HT-29 (cell line): ENCODE data around the genes BLM and ST8SIA2.

- RAMPAGE, long total RNA, result no peak
Observed at GRCh38 chr15:90539675-90540420, 10.1 kb downstream of the CRTC3 start.

DNA sequence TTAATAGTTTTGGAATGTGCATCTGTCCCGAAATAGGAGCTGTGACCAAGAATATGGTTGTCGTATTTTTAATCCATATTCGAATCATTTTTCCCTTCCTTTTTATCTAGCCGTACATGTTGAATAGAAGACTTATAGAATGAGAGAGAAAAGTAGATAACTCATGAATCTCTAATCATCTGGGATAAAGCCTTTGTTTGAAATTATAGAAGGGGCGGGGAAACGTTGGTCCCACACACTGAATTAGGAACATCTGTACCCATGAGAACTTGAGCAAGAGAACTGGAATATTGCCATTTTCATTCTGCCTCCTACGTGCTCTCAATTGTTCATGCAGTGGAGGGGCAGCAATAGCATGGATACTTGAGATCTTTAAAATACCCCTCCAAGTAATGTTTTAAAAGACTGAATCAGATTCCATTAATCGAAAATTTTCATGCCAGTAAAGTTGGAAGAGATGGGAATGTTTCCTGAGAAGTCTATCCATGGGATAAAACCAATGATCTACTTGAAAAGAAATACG, 23.7 kb downstream of the CRTC3 start:
- RAMPAGE, long total RNA, result no peak

GRCh38 chr15:90568519-90568904, 38.8 kb downstream of the CRTC3 start:
- RAMPAGE, long total RNA, result no peak

DNA sequence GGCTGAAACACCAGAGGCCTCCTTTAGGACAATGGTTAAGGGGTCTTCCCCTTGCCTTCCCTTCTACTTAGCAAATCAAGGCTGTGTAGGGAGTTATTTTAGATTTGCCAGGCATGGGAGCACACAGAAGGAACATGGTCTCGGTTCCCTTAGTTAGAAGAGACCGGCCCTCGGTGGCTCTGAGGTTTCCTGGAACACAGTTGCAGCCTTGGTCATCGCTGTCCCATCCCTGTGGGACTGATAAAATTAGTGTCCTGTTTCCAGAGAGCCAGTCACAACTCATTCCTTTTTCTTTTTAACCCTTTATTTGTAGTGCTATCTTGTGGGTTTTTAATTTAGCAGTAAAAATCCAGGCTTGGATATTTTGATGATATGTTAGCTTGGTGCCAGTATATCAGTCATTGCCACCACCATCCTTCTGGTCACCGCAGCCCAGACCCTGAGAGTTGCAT, 81.5 kb downstream of the CRTC3 start:
- RAMPAGE, long total RNA, result no peak

DNA sequence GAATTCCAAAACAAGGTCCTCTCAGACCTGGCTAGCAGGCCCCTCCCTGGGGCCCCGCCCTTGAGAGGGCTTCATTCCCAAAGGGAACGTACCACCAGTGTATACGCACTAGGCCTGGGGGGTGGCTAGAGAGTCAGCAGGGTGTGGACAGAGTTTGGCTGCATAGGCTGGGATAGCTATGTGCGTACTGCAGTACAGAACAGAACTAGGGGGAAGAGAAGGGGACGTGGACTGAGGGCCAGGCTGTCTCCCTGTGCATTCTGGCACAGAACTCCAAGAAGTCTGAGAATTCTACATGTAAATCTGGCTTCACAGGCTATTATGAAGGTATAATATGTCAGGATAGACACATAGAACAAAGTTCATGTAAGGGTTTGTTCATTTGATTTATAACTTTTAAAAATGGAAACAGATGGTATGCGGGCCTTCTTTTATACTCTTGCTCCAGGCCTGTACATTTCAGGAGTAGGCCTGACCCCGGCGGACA, 92.4 kb upstream of the BLM start:
- RAMPAGE, long total RNA, result no peak

- RAMPAGE, long total RNA, result no peak
Observed at GRCh38 chr15:90665501-90666295, 51.4 kb upstream of the BLM start.

DNA sequence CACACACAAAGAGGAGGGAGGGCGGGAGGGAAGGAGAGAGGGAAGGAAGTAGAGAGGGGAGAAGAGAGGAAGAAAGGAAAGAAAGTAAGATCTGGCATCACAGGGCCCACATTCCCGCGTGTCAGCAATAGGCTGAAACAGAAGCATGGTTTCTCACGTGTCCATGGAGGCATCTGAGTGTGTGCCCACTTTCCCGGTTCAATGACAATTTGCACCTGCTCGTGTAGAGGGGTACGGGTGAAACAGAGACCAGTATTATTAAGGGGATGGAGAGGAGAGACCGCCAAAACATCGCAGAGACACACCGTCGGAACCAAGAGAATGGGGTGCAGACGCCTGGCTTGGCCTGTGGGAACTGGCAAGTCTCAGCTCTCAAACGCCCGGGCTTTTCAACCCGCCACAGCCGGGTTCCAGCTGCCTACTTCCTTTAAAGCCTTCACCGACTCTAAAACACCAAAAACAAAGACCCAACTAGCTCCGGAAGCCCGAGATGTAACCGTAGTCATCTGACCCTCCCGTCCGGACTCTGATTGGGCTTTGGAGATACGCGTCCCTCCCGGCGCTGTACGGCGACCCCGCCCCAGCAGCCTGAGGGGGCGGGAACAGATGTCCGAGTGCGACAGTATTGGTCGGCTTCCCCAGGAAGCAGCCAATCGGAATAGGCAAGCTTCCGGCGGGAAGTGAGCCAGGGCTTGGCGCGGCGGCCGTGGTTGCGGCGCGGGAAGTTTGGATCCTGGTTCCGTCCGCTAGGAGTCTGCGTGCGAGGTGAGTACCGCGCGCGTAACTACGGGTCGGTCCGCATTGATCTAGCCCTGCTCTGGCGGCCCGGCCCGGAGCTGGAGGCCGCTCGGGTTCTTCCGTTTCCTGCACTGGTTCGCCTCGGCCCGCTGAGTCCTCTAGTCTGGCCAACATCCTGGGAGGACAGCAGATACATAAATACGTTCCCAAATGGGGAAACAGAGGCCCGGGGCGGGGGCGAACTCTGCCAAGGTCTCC, at the start of gene BLM:
BLM (plus strand) TSS at position 671 of the 996 bp plus-strand sequence.
- RAMPAGE, long total RNA, result start-site peak on the plus strand centred at position 729 of the sequence, 41 bp wide, 27 and 30 reads in 2 replicates

GRCh38 chr15:90790142-90790606, 73.0 kb downstream of the BLM start:
- RAMPAGE, long total RNA, result no peak

DNA sequence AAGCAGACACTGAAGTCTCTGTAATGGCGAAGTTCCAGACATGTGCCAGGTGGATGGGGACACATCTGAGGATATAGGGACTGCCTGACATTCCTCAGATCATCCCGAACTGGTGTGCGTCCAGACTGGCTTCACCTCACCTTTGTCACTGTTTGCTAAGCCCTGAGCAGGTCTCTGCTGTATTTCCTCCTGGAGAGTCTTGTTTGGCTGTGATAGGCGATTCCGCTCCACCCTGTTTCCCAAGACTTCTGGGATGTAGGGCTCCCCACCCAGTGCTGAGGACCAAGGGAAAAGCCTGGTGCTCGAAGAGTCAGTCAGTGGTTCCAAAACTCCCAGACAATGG, 11.1 kb upstream of the FURIN start:
- RAMPAGE, long total RNA, result no peak

- RAMPAGE, long total RNA, result no peak
Observed at GRCh38 chr15:90857907-90858299, 10.5 kb upstream of the FURIN start.

DNA sequence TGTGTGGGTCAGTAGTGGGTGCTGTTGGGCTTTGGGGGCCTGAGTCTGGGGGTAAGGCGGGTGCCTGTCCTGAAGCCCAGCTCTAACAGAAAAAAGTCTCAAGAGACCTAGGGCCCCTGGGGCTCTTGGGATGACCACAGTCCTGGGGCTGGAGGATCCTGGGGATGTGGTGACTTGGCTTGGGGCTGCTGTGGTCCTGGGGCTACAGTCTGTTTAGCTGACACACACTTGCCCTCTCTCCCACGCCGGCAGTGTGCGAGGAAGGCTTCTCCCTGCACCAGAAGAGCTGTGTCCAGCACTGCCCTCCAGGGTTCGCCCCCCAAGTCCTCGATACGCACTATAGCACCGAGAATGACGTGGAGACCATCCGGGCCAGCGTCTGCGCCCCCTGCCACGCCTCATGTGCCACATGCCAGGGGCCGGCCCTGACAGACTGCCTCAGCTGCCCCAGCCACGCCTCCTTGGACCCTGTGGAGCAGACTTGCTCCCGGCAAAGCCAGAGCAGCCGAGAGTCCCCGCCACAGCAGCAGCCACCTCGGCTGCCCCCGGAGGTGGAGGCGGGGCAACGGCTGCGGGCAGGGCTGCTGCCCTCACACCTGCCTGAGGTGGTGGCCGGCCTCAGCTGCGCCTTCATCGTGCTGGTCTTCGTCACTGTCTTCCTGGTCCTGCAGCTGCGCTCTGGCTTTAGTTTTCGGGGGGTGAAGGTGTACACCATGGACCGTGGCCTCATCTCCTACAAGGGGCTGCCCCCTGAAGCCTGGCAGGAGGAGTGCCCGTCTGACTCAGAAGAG, 3.1 kb upstream of the FES start:
- RAMPAGE, long total RNA, result no peak

DNA sequence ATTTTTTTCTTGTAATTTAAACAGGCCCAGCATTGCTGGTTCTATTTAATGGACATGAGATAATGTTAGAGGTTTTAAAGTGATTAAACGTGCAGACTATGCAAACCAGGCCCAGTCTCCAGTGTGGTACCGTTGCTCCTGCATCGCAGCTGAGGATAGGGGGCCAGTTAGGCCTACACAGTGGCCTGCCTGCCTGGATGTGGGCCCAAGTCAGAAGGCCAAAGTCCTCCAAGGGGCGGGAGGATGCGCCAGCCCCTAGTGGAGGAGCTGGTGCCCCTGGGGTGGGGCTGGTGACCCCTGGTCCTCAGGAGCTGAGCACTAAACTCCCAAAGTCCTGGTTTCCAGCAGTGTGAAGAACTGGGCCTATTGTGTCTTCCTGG, 965 bp upstream of the FES start:
- RAMPAGE, long total RNA, result no peak

DNA sequence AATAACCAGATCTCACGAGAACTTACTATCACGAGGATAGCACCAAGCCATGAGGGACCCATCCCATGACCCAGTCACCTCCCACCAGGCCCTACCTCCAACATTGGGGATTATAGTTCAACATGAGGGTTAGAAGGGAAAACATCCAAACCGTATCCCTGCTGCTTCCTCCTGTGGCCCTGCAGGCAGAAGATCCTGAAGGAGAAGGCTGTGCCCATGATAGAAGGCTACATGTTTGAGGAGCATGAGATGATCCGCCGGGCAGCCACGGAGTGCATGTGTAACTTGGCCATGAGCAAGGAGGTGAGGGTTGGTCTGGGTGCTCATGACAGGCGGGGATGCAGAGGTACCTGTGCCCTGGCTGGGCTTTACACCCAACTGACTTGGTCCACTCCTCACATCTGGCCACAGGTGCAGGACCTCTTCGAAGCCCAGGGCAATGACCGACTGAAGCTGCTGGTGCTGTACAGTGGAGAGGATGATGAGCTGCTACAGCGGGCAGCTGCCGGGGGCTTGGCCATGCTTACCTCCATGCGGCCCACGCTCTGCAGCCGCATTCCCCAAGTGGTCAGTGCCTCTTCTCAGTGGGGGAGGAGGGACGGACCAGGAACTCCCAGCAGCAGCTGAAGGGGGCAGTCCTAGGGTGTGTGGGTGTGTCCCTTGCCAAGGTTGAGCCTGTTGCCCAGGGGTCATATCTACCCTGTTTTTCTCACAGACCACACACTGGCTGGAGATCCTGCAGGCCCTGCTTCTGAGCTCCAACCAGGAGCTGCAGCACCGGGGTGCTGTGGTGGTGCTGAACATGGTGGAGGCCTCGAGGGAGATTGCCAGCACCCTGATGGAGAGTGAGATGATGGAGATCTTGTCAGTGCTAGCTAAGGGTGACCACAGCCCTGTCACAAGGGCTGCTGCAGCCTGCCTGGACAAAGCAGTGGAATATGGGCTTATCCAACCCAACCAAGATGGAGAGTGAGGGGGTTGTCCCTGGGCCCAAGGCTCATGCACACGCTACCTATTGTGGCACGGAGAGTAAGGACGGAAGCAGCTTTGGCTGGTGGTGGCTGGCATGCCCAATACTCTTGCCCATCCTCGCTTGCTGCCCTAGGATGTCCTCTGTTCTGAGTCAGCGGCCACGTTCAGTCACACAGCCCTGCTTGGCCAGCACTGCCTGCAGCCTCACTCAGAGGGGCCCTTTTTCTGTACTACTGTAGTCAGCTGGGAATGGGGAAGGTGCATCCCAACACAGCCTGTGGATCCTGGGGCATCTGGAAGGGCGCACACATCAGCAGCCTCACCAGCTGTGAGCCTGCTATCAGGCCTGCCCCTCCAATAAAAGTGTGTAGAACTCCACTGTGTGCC, 1.5 kb upstream of the RCCD1 start:
- RAMPAGE, long total RNA, result no peak

- RAMPAGE, long total RNA, result no peak
Observed at GRCh38 chr15:90957075-90957839, 2.6 kb downstream of the RCCD1 start.

DNA sequence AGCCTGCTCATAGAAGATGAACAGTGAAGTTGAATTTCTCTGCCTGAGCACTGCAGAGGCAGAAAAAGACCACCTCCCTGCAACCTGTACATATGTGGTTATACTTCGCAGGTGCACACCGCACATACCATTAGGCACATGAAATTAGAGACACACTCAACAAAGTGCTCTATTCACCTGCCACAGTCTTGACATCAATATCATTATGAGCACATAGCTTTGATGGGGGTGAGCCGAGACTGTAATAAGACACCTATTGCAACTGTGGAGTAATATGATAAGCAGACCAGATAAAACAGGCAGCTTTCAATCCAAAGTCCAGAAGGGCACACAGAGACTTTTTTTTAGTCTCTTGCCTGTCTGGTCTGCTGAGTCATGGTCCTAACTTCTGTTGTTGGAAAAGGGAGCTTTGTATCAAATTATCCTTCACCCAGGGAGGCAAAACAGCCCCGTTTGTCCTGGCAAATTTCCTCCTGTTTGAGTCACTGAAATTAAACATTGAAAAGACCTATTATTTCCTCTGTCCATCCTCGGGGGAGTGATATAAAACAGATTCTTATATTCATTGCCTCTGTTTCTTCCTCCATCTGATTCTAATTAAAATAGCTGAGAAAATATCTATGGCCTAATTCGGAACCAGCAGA, 316.8 kb upstream of the SLCO3A1 start:
- RAMPAGE, long total RNA, result no peak

- RAMPAGE, long total RNA, result no peak
Observed at GRCh38 chr15:91865458-91866066, 12.1 kb downstream of the SLCO3A1 start.

- RAMPAGE, long total RNA, result no peak
Observed at GRCh38 chr15:91897540-91897974, 44.0 kb downstream of the SLCO3A1 start.

GRCh38 chr15:92120205-92120663, 266.7 kb downstream of the SLCO3A1 start:
- RAMPAGE, long total RNA, result no peak

DNA sequence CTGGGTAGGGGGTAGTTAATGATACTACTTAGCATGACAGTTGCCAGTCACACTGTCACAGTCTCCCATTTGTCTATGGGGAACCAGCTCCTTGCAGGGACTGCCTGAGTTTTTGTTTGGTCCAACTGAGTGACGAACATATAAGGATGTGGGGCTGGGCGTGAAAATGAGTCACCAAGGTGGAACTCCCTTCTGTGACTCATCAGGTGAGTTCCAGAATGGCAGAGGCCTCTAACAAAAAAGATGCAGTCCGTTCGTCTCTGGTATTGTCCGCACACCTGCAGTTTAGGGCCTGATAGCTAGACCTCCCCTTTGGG, 235.2 kb upstream of the ST8SIA2 start:
- RAMPAGE, long total RNA, result no peak

DNA sequence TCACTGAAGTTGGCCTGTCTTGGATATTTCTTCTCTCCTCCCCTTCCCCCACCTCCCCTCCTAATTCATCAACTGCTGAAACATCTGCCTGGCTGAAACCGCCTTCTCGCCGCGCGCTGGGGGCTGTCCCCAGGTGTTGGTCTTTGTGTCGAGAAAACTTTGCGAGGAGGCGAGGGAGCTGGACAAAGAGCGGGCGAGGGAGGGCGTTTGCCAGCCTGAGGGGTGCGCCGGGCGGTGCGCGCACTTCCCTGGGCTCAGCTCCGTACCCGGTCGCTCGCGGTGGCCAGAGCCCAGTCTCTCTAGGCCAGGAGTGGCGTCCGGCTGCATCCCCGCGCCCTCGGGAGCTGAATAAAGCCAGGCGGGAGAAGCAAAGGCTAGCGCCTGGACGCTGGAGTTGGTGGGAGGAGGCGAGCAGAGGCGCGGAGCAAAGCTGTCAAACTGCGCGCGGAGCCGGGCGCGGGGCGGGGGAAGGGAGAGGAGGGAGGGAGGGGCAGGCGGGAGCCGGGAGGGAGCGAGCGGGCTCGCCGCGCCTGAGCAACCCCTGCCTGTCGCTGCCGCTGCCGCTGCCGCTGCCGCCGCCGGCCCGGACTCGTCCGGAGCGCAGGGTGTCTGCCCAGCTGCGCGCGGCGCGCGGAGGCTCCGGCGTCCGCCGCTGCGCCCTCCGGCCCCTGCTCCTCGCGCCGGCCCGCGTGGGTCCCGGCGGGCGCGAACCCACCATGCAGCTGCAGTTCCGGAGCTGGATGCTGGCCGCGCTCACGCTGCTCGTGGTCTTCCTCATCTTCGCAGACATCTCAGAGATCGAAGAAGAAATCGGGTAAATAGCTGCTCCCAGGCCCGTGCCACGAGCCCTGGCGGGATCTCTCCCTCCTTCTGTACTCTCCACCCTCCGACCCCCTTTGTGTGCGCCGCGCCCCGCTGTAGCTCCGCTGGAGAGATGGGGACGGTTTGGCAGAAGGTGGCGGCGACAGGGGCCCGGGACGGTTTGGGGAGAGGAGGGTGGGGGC, at the start of gene ST8SIA2:
ST8SIA2 (plus strand) TSS at position 533 of the 1,004 bp plus-strand sequence.
- RAMPAGE, long total RNA, result no peak